Measurements from ENCODE around the genes SPACA4, FGF21 and CGB5.

DNA sequence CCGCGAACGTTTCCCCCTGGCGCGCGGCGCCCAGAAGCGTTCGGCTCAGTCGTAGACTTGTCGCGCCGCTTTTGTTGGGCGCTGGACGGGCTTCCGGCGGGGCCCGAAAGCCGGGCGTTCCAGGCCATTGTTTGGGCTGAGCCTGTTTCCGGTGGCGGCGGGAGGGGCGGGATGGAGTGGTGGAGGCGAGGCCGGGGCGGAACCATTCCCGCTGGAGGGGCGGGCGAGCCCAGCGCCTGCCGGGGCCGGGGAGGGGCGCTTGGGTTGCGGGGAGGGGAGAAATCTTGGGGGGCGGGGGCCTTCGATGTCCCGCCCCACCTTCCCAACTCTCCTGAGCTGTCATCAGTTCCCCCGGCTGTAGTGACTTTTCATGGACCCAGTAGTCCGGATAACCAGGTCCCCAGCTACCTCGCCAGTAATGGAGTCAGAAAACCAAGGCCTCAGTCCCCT, 445 bp downstream of the CYTH2 start:
- RAMPAGE, long total RNA, result no peak
- RRBS, result 3% methylated on average over 13 of the region's 41 CpGs

- RAMPAGE, long total RNA, result no peak
- RRBS, result 43% methylated on average over 19 of the region's 65 CpGs
Measured at GRCh38 chr19:48496804-48498087, 14.4 kb downstream of the LMTK3 start.

DNA sequence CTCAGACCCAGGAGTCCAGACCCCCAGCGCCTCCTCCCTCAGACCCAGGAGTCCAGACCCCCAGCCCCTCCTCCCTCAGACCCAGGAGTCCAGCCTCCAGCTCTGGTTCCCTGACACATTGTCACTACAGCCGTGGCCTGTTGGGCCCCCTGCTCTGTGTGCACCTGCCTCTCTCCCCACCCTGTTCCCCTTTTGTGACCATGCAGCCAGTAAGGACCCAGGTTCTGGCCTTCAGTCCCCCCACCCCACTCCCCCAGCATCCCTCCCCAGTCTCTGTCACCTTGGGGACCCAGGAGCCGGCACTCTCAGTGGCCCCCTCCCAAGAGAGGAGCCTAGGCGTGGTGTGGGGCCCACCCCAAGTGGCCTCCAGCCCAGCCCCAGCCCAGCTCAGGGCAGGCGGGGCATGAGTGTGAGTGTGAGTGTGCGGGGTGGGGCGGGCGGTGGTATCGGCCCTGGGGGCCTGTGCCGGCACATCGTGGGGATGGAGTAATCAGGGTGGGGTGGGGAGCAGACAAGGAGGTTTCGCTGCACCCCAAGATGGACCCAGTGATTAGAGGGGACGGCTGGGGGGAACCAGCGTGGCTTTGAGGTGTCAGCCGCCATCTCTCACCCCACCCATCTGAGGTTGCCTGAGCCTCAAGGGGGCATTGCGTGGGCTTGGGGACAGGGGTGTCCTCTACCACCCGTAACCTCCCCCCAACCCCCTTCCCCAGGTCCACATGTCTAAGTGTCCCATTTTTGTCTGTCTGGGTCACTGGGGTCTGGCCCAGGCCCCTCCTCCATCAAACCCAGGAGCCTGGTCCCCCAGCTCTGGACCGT, 7.1 kb upstream of the SULT2B1 start:
- RAMPAGE, long total RNA, result no peak
- RRBS, result no CpG with 5 or more reads among the region's 18 CpGs

GRCh38 chr19:48606323-48607412, at the start of gene SPACA4:
SPACA4 (plus strand) TSS chr19:48606742.
- RAMPAGE, long total RNA, result no peak
- RRBS, result 89% methylated on average over 4 of the region's 41 CpGs

- RAMPAGE, long total RNA, result no peak
- RRBS, result no CpG with 5 or more reads among the region's 26 CpGs
Measured at GRCh38 chr19:48644722-48645643, 1.0 kb downstream of the CA11 start.

DNA sequence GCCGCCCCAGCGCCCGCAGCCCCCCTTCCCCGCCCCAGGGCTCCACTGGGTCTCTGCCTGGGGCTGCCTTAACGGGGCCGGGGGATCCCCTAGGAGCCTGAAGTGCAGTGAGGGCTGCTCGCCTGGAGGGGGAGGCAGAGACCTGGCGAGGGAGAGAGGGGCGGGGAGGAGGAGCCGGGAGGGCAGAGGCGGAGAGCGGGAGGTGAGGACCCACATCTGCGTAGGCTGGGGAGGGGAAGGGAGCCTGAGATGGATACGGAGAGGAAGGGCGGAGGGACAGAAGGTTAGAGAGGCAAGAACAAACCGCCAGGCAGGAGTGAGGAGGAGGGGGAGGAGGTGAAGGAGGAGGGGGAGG, 547 bp upstream of the CA11 start:
- RAMPAGE, long total RNA, result no peak
- RRBS, result 5% methylated on average over 1 of the region's 16 CpGs

DNA sequence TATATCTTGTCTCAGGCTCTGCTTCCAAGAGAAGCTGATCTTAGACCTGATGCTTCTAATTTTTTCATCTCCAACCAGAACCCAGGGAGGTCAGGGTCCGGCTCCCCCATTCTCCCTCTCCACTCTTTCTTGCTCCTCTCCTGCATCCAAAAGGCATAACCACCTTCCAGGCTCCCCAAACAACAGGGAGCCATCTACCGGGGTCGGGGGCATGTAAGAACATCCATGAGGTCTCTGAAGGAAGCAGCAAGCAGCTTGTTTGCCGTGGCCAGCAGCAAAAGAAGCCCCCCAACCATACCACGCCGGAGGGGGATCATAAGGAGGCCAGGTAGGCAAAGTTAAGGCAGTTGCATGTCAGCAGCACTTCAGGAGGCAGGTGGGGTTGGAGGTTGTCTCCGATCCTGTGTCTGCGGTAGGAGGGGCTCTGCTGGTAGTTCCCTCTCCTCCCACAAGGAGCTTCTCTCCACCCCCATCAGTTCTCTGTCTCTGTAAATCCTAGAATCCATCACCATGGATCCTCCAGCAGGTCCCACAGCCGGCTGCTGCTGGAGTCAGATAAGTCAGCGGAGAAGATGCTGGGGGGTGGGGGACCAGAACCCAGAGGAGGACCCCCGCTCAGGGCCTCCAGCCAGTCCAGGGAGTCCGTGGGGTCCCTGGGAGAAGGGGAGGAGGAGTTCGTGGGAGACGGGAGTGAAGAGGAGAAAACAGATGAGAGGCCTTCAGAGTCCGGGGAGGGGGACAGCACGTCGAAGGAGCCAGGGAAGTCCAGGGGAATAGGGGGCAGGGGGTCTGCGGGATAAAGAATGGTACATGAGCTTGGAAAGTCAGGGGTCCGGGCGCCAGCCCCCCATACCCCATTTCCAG, 6.5 kb downstream of the MAMSTR start:
- RAMPAGE, long total RNA, result no peak
- RRBS, result 23% methylated on average over 9 of the region's 20 CpGs

DNA sequence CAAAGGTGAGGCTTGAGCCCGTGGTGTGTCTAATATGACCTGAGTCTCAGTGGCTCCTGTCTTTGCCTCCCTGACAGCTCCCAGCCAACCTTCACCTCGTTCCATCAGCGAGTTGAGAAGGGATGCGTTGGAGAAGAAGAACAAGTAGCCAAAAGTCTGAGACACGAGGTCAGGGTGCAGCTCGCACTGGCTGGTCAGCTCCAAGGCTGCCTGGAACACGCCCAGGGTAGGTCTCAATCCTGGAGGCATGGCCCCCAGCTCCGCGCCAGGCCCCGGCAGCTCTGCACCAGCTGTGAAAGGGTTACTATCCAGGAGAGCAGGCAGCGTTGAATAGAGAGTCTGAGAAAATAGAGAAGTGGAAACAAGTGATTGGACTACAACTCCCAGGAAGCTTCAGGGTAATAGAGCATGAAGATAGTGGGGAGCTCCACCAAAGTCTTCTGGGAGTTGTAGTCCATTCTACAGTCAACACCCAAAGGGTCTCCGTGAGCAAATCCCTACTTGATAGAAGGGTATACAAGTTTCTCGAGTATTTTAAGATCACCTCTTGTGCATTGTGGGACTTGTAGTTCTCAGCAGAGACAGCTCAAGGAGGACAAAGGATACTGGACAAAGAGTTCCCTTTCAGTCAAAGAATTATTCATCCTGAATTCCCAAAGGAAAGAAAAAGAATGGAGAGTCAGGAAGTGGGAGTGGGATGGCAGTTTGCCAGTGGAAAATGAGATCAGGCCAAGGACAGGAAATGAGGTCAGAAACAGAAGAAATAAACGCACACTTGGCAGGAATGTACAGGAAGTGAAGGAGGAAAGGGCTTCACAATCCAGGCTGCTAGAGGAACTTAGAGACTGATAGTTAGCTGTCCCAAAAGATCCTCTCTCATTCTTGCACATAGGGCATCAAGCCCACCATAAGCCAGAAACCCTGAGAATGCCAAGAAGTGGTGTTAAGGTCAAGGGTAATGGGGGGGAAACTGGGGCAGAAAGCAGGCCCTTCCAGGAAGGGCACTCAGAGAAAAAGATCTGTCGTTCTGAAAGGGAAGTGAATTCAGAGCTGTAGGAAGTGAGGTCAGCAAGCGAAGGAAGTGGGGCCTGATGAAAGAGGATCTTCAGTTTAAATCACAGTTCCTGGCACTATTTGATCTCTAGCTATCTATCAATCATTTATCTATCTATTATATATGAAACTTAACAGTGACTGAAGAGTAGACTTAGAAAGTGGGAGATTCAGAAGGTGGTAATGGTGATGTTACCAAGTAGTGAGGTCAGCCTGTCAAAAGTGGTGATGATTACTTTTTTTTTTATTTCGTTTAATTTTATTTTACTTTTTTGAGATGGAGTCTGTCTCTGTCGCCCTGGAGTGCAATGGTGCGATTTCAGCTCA, 5.6 kb upstream of the MAMSTR start:
- RAMPAGE, long total RNA, result no peak
- RRBS, result no CpG with 5 or more reads among the region's 19 CpGs

- RAMPAGE, long total RNA, result no peak
- RRBS, result no CpG with 5 or more reads among the region's 4 CpGs
Measured at GRCh38 chr19:48755275-48755628, at the start of gene FGF21. FGF21 (plus strand) TSS chr19:48755524.

- RAMPAGE, long total RNA, result no peak
- RRBS, result no CpG with 5 or more reads among the region's 4 CpGs
Measured at GRCh38 chr19:48780751-48781025, 25.4 kb downstream of the FGF21 start.

GRCh38 chr19:48872023-48872266, 276 bp upstream of the PPP1R15A start:
- RAMPAGE, long total RNA, result no peak
- RRBS, result no CpG with 5 or more reads among the region's 14 CpGs

- RAMPAGE, long total RNA, result no peak
- RRBS, result no CpG with 5 or more reads among the region's 10 CpGs
Measured at GRCh38 chr19:48883565-48884326, 11.5 kb downstream of the PPP1R15A start.

DNA sequence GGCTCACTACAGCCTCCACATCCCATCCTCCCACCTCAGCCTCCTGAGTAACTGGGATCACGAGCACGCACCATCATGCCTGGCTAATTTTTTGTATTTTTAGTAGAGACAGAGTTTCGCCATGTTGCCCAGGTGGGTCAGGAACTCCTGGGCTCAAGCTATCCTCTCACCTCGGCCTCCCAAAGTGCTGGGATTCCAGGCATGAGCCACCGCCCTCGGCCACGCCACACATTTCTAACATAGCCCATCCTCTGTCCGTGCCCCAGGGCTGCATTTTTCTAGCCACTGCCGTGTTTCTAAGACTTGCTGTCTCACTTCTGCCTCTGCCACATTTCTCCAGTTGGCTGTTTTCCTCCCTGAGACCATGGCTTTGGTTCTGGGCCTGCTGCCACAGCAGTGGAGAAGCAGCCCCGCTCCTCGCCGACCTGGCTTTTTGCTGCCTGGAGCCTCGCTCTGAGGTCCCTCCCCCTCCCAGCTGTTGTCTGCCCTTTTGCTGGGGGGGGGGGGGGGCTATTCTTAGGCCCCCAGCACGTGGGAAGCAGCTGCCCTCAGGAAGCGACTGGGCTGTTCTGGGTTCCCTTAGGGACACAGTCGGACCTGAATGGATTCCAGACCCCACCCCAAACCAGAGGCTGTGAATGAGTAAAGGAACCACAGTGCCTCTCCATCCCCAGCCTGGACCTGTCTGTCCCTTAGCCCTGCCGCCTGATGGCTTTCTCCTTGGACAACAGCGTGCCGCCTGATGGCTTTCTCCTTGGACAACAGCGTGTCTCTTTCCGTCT, 3.4 kb downstream of the GYS1 start:
- RAMPAGE, long total RNA, result no peak
- RRBS, result no CpG with 5 or more reads among the region's 21 CpGs

DNA sequence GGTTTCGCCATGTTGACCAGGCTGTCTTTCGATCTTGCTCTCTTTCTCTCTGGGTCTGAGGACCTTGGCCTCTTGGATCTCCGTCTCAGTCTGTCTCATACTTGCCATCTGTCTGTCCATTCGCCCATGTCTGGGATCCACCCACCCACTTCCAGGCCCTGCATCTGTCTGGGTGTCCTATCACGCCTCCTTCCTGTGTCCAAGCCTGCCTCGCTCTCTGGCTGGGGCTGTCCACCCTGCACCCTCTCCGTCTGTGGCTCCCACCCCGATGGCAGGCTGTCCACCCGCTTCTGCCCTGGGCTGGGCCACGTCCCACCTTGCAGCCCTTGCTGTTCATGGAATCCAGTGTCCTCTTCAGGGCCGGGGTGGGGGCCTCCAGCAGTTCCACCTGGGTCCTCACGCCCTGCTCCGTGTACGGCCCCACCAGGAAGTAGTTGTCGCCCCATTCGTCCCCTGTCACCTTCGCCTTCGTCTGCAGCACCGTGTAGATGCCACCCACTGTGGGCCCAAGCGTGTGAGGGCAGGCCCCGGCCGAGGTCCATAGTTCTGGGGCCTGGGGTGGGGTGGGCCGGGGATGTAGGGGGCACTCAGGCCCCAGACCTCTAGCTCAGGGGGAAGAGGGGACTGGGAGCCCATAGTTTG, 2.0 kb downstream of the GYS1 start:
- RAMPAGE, long total RNA, result no peak
- RRBS, result 40% methylated on average over 1 of the region's 23 CpGs

GRCh38 chr19:49020651-49020884, 219 bp upstream of the ENSG00000268655 start:
- RAMPAGE, long total RNA, result no peak
- RRBS, result no CpG with 5 or more reads among the region's 1 CpG

DNA sequence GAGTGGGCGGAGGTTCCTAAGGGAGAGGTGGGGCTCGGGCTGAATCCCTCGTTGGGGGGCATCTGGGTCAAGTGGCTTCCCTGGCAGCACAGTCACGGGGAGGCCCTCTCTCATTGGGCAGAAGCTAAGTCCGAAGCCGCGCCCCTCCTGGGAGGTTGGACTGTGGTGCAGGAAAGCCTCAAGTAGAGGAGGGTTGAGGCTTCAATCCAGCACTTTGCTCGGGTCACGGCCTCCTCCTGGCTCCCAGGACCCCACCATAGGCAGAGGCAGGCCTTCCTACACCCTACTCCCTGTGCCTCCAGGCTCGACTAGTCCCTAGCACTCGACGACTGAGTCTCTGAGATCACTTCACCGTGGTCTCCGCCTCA, at the start of gene CGB5:
Gene CGB5 (plus strand): TSS at position 209 of the 368 bp plus-strand sequence.
- RAMPAGE, long total RNA, result no peak
- RRBS, result no CpG with 5 or more reads among the region's 14 CpGs

DNA sequence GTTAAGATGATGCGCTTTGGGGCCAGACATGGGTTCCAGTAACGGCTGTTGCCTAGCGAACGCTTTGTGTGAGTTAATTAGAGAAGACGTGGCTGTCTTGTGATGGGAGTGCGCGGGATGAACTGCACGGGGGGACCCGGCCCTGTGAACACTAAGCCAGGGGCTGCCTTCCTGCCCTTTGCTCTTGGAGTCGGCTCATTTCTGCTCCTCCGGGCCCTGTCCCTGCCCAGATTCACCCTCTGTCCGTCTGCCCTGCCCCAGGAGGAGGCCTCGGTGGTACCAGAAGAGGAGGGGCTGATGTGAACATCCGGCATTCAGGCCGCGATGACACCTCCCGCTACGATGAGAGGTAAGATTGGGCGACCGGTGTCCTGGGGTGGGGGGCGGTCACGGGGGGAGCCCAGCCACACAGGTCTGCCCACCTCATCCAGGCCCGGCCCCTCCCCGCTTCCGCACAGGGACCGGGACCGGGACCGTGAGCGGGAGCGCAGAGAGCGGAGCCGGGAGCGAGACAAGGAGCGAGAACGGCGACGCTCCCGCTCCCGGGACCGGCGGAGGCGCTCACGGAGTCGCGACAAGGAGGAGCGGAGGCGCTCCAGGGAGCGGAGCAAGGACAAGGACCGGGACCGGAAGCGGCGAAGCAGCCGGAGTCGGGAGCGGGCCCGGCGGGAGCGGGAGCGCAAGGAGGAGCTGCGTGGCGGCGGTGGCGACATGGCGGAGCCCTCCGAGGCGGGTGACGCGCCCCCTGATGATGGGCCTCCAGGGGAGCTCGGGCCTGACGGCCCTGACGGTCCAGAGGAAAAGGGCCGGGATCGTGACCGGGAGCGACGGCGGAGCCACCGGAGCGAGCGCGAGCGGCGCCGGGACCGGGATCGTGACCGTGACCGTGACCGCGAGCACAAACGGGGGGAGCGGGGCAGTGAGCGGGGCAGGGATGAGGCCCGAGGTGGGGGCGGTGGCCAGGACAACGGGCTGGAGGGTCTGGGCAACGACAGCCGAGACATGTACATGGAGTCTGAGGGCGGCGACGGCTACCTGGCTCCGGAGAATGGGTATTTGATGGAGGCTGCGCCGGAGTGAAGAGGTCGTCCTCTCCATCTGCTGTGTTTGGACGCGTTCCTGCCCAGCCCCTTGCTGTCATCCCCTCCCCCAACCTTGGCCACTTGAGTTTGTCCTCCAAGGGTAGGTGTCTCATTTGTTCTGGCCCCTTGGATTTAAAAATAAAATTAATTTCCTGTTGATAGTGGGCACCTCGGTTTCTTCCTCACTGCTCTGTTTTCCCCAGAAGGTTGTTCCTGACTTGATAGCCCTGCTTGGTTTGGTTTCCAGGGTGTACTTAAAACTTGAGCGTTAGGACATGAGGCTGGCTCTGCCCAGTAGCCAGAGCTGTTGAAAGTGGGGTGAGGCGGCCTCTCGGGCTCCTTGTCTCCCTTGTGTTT, 6.3 kb upstream of the LIN7B start:
- RAMPAGE, long total RNA, result no peak
- RRBS, result 97% methylated on average over 25 of the region's 111 CpGs

DNA sequence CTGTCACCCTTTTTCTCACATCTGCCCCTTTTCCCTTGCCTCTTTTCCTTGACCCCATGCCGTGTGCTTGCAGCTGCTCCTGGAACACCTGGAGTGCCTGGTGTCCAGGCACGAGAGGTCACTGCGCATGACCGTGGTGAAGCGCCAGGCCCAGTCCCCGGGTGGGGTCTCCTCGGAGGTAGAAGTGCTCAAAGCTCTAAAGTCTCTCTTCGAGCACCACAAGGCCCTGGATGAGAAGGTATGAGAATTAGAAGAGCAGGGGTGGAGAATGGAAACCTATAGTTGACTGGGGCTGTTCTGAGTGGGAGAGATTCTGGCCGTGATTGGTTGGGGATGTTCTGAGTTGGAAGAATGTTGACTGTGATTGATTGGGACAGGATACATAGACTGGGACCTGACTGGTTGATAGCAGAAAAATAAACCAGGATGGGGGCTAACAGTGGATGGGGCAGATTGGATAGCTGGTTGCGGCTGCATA, 9.5 kb downstream of the PPFIA3 start:
- RAMPAGE, long total RNA, result no peak
- RRBS, result no CpG with 5 or more reads among the region's 10 CpGs

- RAMPAGE, long total RNA, result no peak
- RRBS, result no CpG with 5 or more reads among the region's 12 CpGs
Measured at GRCh38 chr19:49129758-49130144, 10.4 kb downstream of the PPFIA3 start.

- RAMPAGE, long total RNA, result no peak
- RRBS, result 8% methylated on average over 9 of the region's 55 CpGs
Measured at GRCh38 chr19:49133321-49134210, 14.2 kb downstream of the PPFIA3 start.